LUHMES (cell line): ENCODE measurements around the gene TBC1D22A.

DNA sequence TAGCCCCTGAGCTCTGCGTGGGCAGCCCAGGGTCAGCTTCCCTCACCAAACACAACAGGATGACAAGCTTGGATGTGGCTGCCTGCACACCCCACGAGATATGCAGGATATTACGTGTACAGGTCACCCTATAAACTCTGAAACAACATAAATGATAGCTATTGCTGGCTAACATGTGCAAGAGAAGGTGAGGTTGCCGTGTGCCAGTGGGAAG lies 1.4 kb upstream of the PPARA start:
- PRO-cap, result no peak

DNA sequence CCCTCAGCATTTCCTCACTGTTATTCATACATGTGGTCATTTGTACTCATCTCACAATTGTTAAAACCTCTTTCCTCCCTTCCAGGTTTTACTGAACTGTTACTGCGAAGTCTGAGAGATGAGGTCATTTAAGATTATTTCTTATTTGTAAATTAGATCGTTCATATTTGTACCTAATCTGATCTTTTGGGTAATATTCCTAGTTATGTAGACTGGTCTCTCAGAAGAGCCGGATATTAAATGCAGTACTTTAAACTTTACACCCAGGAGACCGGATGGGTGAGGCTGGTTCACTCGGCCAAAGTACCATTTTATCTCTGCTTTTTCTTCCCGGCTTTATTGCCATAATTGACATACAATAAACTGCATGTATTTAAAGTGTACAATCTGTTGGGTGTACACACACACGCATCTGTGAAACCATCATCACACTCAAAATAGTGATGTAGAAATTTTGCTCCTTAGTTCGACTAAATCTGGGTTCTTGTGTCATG lies 47.0 kb downstream of the CDPF1 start:
- PRO-cap, result no peak

GRCh38 chr22:46219138-46219433 lies 31.0 kb downstream of the CDPF1 start:
- PRO-cap, result no peak

- PRO-cap, result no peak
These were observed 8.8 kb downstream of the CDPF1 start for GRCh38 chr22:46241106-46241800.

- PRO-cap, result no peak
These were observed 26.7 kb downstream of the TRMU start for GRCh38 chr22:46361847-46362957.

GRCh38 chr22:46530588-46531266 lies 6.7 kb downstream of the CELSR1 start:
- PRO-cap, result no peak

DNA sequence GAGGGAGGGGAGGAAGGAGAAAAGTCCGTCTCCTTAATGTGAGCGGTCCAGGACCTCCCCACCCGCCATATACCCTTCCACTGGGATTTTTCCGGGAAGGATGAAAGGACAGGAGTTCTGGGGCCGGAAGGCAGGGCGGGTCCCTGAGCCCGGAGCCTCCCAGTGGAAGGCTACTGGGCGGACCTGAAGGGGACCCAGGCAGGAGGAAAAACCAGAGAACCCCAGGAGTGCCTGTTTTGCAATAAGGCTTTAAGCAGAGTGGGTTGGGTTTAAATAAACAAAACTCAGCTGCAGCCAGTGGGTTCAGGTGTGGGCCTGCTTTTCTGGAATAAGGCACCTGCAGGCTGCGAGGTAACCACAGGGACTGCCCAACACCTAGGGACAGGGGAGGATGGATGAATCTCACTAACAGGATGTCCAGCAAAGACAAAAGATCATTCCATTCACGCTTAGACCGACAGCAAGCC lies 1.8 kb upstream of the CELSR1 start:
- PRO-cap, result no peak

DNA sequence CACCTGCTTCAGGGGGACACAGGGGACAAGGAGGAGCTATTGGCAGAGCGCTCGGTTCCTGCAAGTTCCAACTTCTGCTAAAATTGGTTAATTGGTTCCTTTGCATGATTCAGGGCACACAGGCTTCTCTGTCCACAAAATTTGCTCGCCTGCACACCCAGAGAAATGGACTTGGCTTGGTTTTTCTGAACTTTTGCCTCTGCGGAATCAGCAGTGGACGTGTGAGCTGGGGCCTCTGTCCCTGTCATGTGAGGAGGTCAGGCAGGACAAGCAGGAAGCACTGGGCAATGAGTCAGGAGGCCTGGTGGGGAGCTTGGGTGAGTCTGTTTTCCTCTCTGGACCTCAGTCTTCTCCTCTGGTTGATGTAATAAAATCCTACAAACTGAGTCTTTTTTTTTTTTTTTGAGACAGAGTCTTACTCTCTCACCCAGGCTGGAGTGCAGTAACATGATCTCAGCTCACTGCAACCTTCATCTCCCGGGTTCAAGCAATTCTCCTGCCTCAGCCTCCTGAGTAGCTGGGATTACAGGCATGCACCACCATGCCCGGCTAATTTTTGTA lies 10.5 kb upstream of the CELSR1 start:
- PRO-cap, result no peak

DNA sequence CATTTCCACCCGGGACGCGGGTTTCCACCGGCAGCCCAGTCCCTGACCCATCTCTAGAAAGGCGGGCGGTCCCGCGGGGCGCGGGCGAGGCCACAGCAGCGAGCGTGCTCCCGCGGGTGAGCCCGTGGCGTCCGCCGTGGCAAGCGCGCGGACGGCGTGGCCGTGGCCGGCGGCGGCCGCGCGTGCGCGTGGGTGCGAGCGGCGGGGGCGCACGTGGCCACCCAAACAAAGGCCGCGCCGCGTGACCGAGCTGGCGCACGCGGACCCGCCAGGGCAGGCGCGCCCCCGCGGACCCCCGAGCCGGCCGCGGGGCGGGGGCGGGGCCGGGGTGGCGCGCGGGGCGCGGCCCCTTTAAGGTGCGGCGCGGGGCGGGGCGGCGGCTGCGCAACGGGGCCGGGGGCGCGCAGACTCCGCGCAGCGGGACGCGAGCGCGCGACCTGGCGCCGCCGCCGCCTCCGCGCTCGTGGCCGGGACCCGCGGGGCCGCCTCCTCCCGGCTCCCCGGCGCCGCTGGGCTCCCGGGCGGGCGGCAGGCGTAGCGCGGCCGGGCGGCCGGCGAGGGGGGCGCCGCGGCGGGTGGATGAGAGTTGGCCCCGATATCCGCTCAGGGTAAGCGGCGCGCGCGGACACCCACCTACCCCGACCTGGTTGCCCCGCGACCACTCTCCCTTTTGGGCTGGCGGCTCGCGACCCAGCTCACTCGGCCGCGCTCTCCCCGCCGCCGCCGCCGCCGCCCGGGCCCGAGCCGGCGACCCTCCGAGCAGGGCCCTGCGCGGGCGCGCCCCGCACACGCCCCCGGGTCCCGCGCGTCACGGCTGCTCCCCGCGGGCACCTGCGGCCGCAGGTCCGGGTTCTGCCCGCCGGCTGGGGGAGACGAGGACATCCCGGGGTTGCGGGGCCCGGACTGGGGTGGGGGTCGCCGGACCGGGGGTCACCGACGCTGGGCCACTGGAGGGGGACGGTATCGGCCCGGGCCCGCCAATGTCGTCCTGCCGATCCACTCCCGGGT lies 39.6 kb upstream of the CELSR1 start:
- PRO-cap, result bidirectional peak, plus-strand start at position 414 of the sequence, minus-strand start at position 273 of the sequence

DNA sequence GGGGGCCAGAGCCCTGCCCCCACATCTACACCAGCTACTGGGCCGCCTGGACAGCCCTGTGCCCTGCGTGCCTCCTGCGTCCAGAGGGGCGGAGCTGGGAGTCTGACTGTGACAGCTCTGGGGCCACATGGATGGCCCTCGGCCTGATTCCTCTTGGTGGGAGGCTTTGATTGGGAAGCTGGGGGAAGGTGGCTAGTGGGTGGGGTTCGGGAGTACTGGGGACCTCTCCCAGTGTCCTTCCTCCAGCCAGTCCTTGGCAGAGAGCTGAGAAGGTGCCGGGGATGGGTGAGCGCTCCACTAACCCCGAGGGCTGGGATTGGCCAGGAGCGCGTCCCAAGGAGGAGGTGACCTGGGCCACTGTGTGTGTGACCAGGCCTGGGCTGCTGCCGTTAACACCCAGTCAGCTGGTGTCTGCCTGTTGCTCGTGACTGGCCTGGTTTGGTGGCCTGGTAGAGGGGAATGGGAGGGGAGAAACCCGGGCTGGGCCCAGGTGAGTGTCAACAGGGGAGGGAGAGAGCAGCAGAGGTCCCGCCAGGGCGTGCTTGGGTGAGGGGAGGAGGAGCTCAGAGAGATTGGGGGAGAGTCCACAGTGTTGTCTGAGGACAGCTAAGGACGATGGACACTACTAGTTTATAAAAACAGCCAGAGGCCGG lies 29.9 kb upstream of the GRAMD4 start:
- PRO-cap, result no peak

DNA sequence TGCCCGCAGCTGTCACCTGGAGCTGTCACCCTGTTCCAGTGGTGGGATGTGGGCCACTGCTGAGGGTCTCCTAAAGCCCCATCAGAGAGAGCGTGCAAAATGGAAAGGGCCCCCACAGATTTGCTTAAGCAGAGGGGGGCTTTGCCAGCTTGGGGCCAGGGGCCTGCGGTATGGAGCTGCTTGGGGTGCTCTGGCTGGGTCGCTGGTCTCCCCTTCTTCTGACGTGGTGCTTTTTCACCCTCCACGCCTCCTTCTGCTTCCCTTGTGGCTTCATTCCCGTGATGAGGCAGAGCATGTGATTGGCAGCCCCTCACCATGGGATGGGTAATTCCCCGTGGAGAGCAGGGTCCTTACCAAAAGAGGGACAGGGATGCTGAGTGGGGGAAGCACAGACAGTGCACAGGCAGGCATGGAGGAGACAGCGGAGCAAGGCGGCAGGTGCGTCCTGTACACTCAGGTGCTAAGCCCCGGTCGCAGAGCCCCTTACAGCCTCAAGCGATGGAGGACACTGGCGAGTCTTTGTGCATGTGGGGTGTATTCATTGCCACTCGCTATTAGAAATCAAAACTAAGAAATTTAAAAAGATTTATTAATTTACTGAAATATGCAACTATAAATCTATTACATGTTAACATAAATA lies 19.9 kb upstream of the GRAMD4 start:
- PRO-cap, result no peak

DNA sequence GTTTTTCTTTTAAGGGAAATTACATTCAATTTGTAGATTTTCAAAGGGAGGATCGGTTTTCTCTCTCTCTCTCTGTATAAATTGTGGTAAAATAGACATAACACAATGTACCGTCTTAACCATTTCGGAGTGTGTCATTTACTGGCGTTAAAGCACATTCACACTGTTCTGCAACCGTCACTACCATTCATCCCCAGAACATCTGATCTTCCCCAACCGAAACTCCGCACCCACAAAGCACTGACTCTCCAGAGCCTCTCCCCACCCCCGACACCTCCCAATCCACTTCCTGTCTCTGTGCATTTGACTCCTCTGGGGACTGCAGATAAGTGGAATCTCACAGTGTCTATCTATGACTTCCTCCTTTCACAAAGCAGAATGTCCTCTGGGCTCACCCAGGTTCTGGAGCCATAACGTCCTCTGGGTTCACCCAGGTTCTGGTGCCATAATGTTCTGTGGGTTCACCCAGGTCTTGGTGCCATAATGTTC lies 15.8 kb upstream of the GRAMD4 start:
- PRO-cap, result no peak

GRCh38 chr22:46649267-46649669 lies 29.1 kb downstream of the GRAMD4 start:
- PRO-cap, result no peak

GRCh38 chr22:46653732-46654234 lies 33.6 kb downstream of the GRAMD4 start:
- PRO-cap, result no peak

GRCh38 chr22:46710624-46711587 lies 27.1 kb downstream of the CERK start:
- PRO-cap, result no peak

GRCh38 chr22:46727260-46727822 lies 10.7 kb downstream of the CERK start:
- PRO-cap, result no peak

- PRO-cap, result no peak
These were observed 7.7 kb upstream of the TBC1D22A start for GRCh38 chr22:46754890-46755089.

GRCh38 chr22:46761938-46762761 lies at the start of gene TBC1D22A:
Gene TBC1D22A, plus strand, starts transcription at chr22:46762650.
- PRO-cap, result bidirectional peak, plus-strand start at chr22:46762657, minus-strand start at chr22:46762528

GRCh38 chr22:47038459-47038740 lies 275.9 kb downstream of the TBC1D22A start:
- PRO-cap, result no peak

- PRO-cap, result no peak
These were observed 396.0 kb downstream of the TBC1D22A start for GRCh38 chr22:47158149-47159101.